ENCODE measurements around the gene F2RL2.

DNA sequence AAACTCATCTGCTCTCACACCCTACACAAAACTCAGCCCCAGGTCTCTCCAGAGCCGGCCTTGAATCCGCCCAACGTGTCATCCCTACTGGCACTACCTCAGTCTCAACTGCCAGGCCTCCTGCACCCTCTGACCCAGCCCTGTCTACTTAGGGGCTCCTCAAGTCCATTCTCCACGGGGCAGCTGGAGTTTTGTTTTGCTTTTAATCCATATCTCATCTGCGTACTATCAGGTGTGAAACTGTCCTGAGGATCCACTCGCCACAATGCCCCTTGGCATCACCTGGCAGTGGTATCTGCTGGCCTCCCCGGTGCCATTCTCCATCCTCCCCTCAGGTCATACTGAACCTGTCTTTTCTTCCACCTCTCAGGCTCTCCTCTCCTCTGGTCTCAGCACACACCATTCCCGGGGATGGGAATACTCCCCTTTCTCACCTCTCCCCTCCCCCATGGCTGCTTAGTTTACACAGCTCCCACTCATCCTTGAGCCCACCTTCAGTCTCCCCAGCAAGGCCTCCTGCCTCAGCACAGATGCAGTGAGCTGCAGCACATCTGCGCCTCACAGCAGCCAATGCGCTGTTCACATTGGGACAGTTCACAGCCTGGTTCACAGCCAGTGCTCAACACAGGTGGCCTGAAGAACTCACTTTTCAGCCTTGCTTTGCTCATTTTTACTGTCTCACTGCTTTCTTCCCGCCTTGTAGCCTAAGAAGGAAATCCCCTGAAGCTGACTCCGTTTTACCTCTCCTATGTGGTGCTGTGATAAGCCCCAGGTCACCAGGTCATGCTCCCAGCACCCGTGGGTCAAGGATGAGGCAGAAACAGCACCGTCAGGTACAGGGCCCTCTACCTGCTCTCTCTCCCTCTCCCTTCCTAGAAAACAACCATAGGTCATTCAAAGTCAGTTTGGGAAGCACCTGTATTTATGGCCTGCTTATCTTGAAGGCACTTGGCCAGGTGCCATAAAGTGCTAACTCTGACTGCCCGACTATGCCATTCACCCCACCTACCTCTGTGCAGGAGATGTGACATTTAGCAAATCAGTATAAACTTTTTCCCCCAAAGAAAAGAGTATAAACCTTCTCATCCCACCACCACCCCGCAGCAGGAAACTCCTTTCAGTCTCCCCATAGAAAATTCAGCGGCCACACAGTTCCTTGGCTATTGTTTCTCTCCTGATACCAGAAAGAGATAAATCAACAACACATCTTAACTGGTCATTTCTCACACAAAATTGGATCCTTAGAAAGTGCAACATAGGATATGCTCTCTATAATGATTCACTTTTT lies 1.2 kb downstream of the GCNT4 start:
- PRO-cap = no peak

DNA sequence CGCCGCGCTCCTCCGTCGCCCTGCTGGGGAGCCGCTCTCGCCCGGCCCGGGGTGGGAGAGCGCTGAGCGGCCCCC lies 1.1 kb upstream of the GCNT4 start:
- PRO-cap = no peak

DNA sequence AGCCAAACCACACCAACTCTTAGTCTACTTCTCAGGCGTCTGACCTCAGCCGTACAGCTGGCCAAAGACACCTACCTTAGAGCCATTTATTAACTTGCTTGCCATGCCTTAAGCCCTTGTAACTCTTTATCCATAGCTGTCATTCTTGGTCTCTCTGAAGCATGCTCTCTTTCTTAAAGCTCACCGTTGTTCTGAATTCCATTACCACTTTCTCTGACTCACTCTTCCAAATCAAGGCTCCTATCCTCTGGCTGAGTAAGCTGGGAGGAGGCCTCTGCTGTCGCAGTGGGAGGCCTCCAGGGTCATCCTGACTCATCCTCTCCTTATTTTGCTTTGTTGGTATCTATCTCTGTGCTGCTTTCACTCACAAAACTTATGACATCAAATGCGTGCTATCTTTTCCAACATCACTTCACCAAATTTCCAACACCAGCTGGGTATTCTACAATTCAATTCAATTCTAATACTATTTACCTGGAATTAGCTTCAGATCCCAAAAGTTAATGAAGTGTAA lies 16.1 kb upstream of the HMGCR start:
- PRO-cap = no peak

GRCh38 chr5:75348011-75348448 lies 11.0 kb downstream of the HMGCR start:
- PRO-cap = no peak

GRCh38 chr5:75364773-75365994 lies 28.2 kb downstream of the HMGCR start:
- PRO-cap = no peak

- PRO-cap = no peak
Measured at GRCh38 chr5:75509945-75510321, 1.5 kb downstream of the CERT1 start.

DNA sequence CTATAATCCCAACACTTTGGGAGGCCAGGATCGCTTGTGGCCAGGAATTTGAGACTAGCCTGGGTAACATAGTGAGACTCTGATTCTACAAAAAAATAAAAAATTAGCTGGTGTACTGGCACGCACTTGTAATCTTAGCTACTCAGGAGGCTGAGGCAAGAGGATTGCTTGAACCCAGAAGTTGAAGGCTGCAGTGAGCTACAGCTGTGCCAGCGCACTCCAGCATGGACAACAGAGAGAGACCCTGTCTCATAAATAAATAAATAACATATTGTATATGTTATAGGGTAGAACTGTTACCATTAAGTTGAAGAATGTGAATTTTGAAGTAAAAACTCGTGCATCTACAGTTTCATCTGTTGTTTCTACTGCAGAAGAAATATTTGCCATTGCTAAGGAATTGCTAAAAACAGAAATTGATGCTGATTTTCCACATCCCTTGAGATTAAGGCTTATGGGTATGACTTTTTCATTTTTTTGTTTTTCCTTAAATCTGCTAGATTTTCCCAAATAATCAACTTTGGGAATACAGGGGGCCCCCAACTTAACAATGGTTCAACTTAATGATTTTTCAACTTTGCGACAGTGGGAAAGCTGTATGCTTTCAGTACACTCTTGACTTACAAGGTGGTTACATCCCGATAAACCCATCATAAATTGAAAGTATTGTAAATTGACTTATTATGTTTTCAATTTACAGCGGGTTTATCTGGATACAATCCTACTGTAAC lies 17.5 kb upstream of the ANKDD1B start:
- PRO-cap = no peak

GRCh38 chr5:76422170-76422723 lies 19.2 kb downstream of the IQGAP2 start:
- PRO-cap = no peak

DNA sequence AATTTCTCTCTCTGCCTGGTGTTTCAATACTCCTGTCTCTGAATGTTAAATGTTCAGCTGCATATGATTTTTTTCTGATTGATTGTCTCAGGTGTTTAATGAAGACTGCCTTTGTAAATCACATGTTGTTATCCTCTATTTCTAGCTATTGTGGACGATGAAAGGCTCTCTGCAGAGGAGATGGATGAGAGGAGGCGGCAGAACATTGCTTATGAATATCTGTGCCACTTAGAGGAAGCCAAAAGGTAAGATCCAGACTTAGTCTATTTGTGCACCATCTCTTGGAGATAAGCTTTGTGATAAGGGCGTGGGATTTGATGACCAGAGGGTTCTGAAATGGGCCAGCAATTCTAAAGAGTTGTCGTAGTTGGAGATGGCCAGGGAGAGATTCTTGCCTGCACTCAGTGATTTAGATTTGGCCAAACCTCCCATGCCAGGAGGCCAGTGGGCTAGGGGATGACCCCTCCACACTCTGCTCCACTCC lies 58.4 kb downstream of the IQGAP2 start:
- PRO-cap = no peak

DNA sequence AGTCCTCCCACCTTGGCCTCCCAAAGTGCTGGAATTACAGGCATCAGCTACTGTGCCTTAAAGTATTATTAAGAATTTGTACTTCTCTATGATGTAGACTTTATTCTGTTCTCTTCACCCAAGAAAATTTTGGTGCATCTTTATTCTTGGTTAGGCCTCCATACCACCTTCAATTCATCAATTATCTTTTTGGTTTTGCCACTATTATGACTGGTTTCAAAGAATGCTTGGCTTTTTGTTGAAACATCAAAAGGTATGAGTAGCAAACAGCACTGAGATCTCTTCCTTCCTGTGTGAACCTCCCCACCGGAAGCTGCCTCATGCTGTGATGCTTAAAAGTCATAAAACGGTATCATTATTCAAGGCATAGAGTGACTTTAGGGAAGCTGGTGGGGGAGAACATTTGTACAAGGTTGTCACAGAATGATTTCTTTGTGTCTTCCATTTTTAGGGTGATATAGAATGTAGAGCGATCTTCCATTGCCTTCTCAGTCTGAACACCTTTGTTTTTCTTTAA lies 70.6 kb downstream of the IQGAP2 start:
- PRO-cap = no peak

GRCh38 chr5:76580568-76580899 lies 42.7 kb downstream of the F2RL2 start:
- PRO-cap = no peak

GRCh38 chr5:76582202-76582680 lies 41.0 kb downstream of the F2RL2 start:
- PRO-cap = no peak

DNA sequence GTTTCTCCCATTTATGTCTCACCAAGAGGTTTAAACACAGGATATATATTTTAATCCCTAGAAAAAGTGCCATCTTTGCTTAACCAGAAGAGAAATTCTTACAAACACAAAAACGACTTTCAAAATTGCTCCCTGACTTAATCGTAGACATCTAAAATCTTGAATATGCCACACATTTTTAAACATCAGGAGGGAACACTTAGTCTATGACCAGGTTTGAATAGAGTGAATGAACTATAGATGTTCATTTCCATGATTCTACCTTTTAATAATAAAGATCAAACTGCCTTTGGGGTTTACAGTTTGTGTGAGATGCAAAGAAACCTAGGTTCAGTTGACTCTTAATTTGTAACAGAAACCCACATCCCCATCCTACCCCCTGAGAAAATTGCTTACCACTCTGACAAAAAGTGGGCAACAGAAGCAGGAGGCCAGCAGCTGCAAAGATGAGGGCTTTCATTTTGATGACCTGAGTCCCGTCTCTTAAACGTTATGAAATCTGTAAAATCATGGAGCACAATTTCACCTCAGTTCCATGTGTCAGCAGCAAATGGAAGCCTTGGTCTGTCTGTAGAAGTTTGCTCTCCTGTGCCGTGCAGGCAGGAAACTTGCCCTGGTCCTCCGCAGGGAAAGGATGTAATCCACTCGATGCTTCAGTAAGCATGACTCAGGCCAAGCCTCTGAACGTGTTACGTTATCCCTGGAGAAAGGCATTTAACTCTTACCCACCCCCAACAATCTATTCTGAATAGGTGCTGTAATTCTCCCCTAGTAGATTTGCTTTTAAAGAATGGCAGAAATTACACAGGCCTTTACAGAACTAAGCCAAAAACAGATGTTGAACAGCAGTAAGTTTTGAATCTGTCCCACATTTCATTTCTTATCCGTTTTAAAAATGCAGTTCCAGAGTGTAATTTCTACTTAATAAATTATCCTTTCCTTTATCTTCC lies at the start of gene F2RL2:
TSS of gene F2RL2 (minus strand) at position 633 of the 950 bp plus-strand sequence.
- PRO-cap = no peak

DNA sequence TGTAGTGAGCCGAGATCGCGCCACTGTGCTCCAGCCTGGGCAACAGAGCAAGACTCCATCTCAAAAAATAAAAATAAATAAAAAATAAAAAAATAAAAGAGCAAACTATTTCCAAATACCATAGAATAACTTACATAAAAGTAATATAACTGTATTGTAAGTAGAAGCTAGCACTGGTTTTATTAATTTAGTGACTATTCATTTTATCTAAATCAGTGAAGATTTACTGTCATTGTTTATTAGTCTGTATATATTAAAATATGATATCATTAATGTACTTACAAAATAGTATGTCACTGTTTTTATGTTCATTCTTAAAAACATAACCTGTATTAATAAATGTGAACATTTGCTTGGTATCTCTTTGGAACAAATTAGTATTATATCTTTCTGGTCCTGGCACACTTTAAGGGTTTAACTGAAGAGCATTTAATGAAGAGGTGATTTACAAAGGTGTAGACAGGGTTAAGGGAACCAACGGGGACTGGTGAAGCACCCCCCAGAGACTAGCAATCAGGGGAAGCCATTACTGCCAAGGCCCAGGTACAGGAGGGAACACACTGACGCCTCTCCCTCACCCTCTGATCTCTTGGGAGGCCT lies 19.6 kb downstream of the F2R start:
- PRO-cap = no peak

- PRO-cap = no peak
Measured at GRCh38 chr5:76756350-76756850, 40.5 kb downstream of the F2R start.

GRCh38 chr5:76806037-76806662 lies 12.7 kb upstream of the F2RL1 start:
- PRO-cap = no peak

GRCh38 chr5:77052592-77052857 lies 22.3 kb downstream of the AGGF1 start:
- PRO-cap = no peak

GRCh38 chr5:77055490-77055726 lies 25.2 kb downstream of the AGGF1 start:
- PRO-cap = no peak

GRCh38 chr5:77076801-77078009 lies 9.9 kb downstream of the ZBED3 start:
- PRO-cap = no peak

DNA sequence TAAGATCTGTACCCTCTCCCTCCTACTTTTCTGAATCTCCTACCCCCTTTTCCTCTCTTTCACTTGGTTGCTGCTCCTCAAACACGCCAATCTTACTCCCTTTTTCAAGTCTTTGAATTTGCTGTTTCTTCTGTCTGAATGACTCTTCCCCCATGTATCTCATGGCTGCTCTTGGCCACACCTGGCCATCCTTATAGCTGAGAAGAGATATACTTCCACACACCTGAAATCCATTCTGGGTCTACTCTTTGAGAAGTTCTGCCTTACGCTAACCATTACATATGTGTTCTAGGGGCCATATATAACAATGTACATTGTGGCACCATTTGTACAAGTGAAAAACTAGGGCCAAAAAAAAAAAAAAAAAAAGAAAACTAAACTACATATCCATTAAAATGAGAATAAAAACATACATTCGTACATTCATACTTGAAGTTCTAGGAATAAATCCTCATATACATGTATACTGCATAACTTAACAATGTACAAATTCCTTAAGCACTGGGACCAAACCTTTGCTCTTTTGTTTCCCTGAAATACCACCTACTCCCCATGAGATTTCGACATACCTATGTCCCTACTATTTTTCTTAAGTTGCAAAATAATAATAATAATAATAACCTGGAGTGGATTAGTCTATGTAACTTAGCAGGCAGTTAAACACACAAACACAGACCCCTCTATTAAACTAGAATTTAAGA lies 10.5 kb downstream of the TBCA start:
- PRO-cap = no peak